Diencephalon (tissue), 2 donors: ENCODE measurements around a stretch of chr13.

- RAMPAGE, long total RNA = no peak
These were observed 114.1 kb downstream of the COL4A1 start for GRCh38 chr13:110192785-110193249.

GRCh38 chr13:110244087-110244696 lies 62.8 kb downstream of the COL4A1 start:
- RAMPAGE, long total RNA = no peak

DNA sequence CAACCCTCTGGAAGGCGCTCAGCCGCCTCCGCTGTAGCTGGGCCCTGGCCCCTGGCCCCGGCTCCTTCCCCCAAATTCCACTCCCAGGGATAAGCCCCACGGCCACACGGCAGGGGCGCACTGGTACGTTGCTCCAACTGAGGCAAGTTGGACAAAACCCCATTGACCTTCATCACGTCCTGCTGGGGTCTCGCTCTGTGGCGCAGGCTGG lies 58.7 kb downstream of the COL4A1 start:
- RAMPAGE, long total RNA = no peak

GRCh38 chr13:110250133-110251198 lies 56.5 kb downstream of the COL4A1 start:
- RAMPAGE, long total RNA = no peak

- RAMPAGE, long total RNA = no peak
These were observed 44.0 kb downstream of the COL4A1 start for GRCh38 chr13:110262959-110263451.

DNA sequence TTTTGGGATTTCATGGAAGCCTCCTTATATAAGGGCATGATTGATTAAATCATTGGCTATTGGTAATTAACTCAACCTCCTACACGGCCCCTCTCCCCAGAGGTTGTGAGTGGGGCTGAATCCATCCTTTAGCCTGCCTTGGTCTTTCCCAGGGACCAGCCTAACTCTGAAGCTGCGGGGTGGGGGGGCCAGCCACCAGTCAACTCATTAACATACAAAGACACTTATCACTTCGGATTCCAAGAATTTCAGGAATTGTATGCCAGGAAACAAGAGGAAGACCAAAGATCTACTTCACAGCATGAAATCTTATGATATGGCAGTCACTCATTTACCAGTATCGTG lies 9.9 kb downstream of the COL4A1 start:
- RAMPAGE, long total RNA = no peak

GRCh38 chr13:110301281-110302360 lies 5.3 kb downstream of the COL4A1 start:
- RAMPAGE, long total RNA = no peak

DNA sequence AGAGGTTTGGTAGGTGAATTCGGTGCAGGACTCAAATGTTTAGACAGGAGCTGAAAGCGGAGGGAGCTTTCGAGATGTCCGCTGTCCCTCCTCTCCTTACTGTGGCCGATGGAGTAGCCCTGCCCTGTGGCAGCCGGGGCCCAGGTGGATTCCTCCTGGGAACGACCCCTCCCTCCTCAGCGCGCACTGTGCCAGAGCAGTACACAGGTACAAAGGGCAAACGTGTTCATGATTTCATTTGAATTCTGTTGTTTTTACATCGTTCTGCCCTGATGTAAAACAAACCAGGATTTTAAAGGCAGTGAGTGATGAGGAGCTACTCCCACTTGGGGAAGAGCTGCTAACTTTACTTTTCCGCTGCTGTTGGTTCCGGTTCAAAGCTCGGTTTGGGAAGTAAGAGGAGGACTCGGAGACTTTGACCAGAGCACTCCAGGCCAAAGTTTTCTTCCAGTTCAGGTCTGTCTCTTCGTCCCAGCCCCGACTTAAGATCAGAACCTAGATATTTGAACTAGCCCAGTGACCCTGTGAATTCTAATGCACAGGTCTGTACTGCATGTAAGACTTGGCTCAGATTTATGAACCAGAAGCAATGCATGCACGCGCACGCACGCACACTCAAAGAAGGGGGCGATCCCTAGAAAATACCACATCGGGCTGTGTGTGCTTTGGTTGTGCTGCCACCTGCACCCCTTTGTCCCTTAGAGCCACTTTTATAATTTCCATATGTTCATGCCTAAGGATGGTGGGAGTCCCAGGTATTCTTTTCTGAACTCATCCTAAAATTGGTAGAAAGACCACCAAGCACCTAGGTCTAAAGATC lies 2.0 kb downstream of the COL4A2 start:
- RAMPAGE, long total RNA = no peak

DNA sequence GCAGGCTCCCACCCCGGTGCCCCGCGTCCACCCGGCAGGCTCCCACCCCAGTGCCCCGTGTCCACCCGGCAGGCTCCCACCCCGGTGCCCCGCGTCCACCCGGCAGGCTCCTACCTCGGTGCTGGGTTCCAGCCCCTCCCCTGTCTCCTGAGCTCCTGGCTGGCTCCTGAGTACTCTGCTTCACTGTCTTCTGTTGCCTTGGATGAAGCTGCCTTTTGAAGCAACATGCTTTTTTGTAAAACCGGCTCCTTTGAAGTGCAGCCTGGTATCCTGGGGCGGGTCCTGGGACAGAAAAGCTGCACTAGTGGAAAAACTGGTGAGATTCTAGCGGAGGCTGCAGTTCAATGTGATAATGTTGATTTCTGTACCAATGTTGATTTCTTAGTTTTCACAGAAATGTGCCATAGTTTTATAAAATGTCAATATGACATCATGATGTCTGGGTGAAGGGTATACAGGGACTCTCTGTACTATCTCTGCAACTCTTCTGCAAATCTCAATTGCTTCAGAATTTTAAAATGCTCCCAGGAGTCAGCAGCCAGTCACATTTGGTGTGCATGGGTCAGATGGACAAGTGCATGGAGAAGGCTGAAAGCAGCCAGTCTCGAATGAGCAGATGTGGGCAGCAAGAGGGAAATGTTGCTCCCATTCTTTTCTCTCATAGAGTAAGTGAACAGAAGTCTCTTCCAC lies 6.8 kb downstream of the COL4A2 start:
- RAMPAGE, long total RNA = no peak

GRCh38 chr13:110319448-110320662 lies 12.8 kb downstream of the COL4A2 start:
- RAMPAGE, long total RNA = no peak

DNA sequence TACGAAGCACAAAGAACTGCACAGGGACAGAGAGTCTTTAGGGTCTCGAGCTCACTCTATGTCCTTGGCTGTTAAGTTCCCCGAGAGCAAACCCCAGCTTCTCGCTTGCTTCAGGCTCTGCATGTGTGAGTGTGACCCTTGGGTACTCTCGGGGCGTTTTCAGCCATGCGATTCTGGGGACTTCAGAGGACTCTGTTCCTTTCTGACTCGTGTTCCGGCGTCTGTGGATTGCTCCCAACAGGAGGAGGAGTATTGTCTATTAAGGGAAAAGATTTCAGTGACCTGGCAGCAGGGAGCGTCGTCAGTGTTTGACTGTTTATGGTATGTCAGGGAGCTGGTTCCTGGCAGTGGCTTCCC lies 33.6 kb downstream of the COL4A2 start:
- RAMPAGE, long total RNA = no peak

DNA sequence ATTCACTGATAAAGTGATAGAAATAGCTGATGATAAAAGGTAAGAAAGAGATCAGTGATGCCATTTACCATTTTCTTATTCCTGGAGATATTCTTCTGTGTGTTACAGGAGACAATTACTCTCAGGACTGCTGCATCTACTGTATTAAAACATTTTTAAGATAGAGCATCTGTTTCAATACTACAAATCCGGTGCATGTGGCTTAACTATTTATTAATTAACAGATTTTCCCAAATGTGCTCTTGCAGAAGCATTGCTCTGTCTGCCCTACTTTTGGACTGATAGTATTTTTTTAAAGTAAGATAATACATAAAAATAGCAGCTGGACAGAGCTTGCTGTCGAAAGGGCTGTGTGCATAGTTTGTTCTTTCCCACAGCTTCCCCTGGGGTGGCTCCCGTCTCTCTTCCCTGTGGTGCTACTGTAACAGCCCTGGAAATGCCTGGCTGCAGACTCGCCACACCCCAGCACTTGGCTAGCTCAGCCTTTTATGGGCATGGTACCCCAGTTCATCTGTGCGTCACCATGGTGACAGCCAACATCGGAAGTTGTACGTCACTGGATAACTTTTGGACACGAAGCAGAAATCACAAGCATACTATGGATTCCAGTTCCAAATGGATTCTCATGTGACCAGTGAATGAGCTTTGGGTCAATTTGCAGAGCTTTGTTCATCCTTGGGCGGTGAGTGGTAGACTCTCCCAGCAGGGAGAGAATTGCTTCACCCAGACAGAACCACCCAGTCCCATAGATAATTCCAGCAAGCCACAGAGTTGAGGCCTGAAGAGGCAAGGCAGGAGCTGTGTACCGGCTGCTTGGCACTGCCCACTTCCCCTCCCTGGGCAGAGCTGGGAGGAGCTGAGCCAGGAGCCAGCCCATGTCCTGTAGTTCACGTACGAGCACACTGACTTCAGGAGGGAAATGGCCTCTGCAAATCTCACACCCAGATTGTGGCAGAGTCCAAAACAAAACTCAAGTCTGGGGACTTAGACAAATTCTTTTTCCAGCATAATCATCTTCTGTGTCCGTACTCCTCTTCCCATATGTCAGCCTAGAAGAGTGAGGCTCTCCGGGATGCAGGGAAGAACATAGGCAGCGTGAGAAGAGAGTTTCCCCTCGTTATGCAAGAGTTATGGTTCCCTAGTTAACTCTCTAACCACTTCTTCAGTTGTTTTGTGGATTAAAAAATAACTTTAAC lies 54.3 kb downstream of the COL4A2 start:
- RAMPAGE, long total RNA = no peak

DNA sequence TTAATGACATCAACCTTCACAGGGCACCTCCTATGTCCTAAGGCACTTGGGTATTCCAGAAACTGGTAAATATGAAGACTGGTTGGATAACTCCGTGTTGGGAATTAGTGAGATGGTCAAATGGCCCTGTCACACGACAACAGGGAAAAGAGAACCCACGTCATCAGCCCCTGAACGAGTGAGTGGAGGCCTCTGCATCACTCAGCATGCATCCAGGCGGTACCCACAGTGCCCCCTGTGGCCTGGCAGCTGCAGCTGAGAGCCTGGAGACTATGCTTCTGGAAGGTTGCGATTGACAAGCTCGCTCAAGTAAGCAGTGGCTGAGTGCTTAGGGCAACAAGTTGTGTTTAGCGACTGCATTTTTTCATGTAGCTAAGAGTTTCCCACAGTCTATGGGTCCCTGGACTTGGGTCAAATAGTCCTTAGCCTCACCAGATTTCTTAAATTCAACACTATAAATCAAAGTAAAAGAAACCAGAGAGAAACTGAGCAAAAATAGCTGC lies 55.9 kb downstream of the COL4A2 start:
- RAMPAGE, long total RNA = no peak

DNA sequence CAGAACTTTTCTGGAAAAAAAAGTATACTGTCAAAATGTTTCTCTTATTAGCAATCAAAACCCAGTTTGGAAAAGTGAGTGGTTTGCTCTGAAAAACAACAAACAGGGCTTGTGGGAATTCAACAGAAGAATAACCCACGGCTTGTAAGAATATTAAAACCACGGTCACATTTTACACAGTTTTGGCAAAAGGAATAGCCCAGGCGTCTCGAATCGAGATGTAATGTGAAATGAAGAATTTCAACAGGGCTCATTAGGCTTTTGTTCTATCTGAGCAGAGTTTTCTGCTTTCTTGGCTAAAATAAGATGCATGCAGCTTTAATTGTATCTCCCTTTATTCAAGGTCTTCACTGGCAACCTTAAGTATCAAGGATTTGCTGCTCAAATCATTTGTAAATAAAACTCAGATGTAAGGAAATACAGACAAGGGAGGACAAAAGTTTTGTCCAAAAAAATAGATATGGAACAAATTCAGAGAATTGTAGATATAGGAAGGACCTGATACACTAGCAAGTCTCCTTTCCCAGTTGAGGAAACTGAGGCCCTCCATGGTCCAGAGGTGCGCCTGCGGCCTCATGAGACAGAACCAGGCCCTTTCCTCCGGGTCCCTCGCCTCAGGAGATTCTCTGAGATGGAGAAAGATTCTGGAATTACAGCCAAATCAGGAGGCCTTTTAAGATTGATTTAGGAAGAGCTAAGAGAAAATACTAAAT lies 71.0 kb downstream of the COL4A2 start:
- RAMPAGE, long total RNA = no peak

- RAMPAGE, long total RNA = no peak
These were observed 75.8 kb downstream of the COL4A2 start for GRCh38 chr13:110382804-110383263.

DNA sequence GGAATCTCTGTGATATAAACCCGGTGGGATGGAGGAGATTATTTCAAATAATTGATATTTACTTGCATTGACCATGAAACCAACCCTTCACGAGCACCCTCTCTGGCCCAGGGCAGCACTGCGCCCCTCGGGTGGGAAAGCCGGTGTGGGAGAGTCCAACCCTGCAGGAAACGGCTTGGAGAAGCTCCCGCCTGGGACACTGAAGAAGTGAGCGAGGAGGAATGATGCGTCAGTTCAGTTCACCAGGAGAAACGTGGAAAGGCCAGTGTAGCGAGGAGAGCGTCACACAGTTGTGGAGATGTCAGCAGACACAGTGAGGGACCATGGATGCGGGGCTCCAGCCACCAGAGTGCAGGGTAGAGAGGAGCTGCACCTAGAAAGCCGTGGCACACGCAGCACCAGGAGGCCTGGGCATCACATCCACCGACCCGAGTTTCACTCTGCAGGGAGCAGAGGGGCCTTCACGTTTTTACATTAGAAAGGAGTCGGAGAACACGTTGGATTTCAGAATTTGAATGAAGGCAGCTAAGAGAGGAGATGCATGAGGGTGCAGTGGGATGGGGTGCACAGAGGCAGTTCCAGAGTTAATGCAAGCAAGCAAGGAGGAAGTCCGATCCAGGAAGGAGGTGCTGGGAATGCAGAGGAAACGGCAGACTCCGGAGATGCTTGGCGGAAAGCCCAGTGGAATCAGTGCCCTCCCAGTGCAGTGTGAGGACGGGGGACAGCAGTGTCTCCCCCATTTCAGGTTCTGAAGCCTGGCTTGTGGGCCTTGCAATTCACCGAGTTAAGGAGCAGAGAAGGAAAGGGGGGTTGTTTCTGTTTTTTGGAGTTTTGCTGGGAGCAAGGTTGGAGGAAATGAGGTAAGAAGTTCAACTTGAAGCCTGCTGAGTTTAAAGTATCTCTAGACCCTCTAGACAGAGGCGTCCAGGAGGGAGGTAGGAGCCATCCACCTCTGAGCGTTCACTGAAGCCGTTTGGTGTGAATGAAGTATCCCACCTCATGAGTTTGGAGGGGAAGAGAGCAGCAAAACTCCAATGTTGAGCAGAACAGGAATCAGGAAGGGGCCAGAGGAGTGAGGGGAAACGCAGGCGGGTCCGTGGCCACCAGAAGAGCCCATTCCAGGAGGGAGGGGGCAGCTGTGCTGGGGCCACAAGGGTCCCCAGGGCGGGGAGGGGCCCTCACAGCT lies 100.4 kb downstream of the COL4A2 start:
- RAMPAGE, long total RNA = no peak

- RAMPAGE, long total RNA = no peak
These were observed 123.2 kb downstream of the COL4A2 start for GRCh38 chr13:110430192-110430851.

GRCh38 chr13:110449406-110449954 lies 112.0 kb downstream of the RAB20 start:
- RAMPAGE, long total RNA = no peak

- RAMPAGE, long total RNA = no peak
These were observed 11.5 kb downstream of the RAB20 start for GRCh38 chr13:110549911-110550569.

DNA sequence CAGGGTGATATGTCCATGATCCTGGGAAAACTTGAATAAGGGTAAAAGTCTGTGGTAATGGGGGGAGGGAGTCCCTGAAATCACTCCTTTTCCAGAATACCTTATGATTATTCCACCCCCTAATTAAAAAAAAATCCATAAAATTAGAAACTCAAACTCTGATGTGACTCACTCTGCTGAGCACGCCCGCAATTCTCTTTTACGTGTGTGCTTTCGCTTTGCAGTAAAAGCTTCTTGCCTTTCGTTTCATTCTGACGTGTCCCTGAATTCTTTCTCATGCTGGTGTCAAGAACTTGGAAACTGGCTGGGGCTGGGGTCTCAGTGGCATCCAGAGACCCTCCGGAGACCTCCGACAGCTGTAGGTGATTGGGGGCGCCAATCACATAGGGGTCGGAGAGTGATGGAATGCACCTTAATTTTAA lies 4.2 kb upstream of the NAXD start:
- RAMPAGE, long total RNA = no peak